ENCODE measurements around a stretch of chr1.

GRCh38 chr1:232690311-232690644 is 60.3 kb upstream of the SIPA1L2 start:
- RRBS = no CpG with 5 or more reads among the region's 7 CpGs

- RRBS = no CpG with 5 or more reads among the region's 4 CpGs
Measured at GRCh38 chr1:232951229-232951522, 765 bp downstream of the NTPCR start.

- RRBS = no CpG with 5 or more reads among the region's 8 CpGs
Measured at GRCh38 chr1:232977921-232978352, 27.5 kb downstream of the NTPCR start.

DNA sequence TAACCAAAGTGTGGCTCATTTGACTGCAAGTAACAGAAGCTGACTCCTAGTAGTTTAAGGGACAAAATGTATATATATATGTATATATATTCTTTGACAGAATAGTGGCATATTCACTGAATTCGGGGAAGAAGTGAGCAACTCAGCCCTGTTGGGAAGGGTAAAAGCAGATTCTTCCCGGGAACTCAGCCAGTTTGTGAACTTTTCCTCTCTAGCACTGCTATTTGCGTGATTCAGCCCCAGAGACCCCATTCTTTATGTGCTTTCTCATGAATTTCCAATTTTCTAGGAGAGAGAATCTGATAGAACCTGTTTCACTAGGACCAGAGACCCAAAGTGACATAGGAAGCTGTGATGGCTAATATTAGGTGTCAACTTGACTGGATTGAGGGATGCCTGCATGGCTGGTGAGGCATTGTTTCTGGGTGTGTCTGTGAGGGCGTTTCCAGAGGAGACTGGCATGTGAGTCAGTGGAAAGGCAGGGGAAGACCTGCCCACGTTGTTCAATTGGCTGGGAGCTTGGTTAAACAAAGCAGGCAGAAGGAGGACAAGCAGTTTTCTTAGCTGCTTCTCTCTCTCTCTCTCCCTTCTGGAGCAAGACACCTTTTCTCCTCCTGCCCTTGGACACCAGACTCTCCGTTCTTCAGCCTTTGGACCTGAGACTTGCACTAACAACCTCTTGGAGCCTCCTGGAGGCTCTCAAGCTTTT is 93.5 kb upstream of the KCNK1 start:
- RRBS = no CpG with 5 or more reads among the region's 6 CpGs

DNA sequence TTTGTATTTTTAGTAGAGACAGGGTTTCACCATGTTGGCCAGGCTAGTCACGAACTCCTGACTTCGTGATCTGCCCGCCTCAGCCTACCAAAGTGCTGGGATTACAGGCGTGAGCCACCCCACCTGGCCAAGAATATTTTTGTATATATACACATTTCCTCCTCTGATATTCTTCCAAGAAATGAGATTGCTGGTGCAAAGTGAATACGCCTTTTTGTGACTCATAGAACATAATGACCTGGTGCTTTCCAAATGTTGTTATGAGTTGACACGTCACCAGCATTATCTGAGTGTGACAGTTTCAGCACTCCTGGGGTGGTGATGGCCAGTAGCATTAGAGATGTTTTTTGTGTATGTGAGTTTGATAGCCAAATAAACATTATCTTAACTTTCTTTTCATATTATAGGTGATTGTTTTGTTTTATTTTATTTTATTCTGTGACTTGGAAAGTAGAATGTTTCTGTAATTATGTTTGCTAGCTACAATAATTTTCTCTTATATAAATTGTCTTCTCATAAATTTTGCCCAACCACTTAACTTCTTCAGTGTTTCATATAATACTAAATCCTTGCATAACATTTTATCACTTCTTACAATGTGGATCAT is 55.0 kb downstream of the KCNK1 start:
- RRBS = no CpG with 5 or more reads among the region's 6 CpGs

GRCh38 chr1:233672753-233673155 is 58.8 kb downstream of the KCNK1 start:
- RRBS = no CpG with 5 or more reads among the region's 6 CpGs

DNA sequence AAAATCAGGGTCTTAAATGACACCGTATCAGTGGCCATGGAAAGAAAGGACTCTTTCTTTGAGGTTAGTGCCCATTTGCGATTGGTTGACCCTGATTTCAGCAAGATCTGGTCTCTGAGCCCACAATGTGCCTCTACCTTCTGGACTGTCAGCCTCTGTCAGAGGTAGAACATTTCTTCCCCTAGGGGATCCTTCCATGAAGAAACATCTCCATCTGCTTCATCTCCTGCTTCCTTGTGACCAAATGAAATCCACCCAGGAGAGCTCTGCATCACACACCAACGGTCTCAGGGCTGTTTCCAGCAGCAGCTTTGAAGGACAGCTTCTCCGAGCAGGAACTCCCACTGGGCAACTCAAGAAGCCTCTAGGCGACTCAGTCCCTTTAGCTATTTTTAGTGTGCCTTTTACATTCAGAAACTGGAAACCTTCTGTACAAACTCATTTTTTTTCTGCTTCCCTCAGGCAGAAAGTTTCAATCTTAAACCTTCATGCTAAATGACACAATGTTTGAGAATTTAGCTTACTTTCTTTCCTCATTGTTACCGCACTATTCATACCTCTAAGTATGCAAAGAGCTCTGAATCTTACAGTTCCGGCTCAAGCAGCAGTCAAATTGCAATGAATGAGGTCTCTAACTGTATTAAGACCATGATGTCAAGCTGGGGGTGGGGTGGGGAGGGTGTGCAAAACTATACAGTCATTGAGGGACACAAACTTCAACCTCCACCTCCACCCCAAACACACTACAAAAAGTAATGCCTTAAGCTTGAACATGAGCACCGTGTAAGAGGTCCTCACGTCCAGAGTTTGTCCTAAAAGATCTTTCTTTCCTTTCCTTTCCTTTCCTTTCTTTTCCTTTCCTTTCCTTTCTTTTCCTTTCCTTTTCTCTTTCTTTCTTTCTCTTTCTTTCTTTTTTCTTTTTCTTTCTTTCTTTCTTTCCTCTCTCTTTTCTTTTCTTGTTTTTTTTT is 16.3 kb upstream of the TARBP1 start:
- RRBS = no CpG with 5 or more reads among the region's 9 CpGs

GRCh38 chr1:234503497-234504137 is 24.6 kb upstream of the TARBP1 start:
- RRBS = no CpG with 5 or more reads among the region's 3 CpGs

- RRBS = no CpG with 5 or more reads among the region's 11 CpGs
Measured at GRCh38 chr1:234520657-234521265, 41.8 kb upstream of the TARBP1 start.

DNA sequence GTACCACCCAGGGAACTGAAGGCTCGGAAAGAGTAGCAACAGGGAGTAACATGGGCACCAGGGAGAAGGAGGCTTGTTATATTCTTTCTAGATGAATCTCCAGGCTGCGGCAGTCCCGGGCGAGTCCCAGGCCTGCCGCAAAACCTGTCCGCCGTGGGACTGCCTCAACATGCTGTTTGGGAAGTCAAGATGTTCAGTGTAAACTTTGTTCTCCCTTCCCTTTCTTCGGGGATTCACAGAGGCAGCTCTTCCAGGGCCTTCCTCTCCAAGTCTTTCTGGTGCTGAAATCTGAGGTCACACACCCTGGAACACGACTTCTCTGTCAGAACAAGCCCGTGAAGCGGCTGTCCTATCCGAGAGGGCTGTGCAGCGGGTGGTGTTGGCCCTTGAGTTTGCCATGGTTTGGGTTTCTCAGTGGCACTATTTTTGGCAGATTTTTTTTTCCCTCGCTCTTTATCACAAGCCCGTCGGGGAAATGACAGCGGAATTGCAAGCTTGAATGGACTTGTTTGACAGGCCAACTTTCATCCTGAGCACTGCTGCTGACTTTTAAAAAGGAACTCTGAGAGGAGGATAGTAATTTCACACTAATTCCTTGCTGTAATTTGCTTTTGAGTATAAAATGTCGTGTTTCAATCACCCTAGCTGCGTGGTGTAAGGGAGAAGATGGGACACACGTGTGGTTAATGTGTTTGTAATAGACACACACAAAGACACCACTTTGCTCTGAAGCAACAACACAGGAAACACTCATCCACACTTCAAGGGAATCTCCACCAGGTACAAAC is 60.0 kb upstream of the TARBP1 start:
- RRBS = no CpG with 5 or more reads among the region's 20 CpGs

DNA sequence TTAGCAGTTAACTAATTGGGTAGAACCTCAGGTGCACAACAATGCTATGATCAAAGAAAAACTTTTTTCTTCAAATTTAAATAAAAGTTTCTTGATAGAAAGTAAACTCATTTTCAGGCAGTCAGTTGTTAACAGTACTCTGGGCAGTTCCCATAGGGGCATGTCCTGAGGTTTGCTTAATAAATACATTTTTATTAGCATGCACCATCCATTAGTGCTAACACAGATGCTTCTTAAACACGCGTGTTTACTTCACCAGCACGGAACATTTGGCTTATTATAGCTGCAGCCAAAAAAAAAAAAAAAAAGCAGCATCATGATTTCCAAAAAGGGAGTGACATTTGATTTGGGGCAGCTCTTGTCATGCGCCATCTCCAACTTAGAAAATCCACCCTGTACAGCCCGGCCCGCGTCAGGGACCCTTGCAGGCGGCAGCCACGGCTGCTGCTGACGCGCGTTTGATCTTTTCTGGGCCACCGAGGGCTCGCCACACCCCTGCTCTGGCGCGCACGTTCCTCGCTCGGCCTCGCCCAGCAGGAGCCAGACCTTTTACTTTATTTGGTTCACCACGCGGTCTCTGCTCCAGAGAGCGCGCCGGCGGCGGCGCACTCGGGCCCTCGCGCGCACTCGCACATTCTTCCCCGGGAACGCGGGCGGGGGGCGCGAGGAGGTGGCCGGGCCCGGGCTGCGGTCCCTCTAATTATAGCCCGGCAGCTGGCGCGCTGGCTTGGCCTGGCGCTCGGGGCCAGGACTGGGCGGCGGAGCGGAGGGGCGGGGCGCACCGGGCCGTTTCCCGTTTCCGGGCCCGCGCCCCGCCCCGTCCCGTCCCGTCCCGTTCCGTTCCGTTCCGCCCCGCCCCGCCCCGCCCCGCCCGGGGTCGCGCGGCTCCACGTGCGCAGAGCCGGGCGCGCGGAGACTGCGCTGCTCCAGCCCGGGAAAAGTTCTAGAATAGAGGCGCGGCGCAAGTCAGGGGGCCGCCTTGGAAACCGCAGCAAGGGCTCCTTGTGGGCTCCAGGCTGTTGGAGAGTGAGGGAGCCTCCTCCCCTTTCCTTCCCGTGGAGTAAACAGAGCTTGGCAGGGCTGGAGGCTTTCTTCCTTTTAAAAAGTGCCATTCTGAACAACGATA is 10.2 kb downstream of the IRF2BP2 start:
- RRBS = 2% methylated on average over 29 of the region's 89 CpGs

- RRBS = no CpG with 5 or more reads among the region's 14 CpGs
Measured at GRCh38 chr1:234642977-234643802, 33.2 kb upstream of the IRF2BP2 start.

GRCh38 chr1:234657029-234657764 is 47.2 kb upstream of the IRF2BP2 start:
- RRBS = no CpG with 5 or more reads among the region's 8 CpGs

DNA sequence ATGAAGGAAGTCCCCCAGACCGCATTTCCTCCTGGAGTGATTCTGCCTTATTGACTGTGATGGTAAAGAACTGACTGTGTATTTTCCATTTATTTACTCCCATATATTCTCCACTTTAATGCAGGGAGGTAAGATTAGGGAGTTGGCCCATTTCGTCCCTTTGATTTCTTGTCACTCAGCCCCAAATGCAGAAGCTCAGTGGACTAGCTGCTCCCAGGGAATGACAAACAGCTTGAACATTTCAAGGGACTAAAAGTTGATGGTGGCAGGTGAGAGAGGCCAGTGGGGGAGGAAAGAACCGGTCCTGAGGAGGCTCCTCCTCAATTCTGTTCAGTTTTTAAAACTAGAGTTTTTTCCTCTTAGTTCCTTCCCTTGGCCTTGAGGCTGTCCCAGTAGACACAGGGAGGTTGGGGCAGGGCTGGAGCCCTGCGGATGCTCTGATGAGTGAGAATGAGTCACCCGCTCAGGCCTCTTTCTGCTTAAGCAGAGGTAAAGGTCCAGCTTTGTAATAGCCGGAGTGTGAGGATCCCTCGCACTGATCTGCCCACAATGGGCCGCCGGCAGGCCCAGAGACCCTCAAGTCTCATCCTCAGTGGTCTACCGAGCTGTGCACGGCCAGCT is 49.4 kb upstream of the IRF2BP2 start:
- RRBS = 80% methylated on average over 2 of the region's 11 CpGs

- RRBS = no CpG with 5 or more reads among the region's 5 CpGs
Measured at GRCh38 chr1:234699983-234700539, 90.1 kb upstream of the IRF2BP2 start.

- RRBS = no CpG with 5 or more reads among the region's 21 CpGs
Measured at GRCh38 chr1:234743685-234744652, 134.0 kb upstream of the IRF2BP2 start.

DNA sequence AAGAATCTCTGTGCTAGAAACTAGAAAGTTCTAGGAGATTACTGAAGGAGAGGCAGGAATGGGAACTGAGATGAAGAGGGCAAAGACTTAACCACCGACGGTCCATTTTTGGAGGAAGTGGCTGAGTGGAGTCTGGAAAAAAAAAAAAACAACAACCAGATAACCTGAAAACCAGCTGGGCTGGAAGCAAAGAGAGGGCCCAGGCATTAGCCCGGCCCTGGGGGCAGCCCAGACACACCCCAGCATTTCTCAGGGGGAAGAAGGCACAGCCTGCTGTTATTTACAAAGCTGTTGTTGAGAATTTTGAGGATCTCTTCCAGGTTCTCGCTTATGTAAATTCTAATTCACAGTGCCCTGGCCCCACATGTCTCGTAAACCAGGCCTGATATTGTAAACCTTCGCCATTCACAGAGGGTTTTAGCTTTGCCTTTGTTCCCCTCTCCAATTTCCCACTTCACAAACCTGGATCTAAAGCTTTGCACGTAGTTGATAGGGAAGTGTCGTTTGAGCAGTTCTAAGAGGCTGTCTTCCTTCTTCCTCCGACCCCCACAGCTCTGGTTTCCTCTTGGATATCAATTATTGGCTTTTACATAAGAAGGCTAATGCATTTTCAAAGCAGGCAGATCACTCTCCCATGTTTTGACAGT is 161.8 kb upstream of the IRF2BP2 start:
- RRBS = no CpG with 5 or more reads among the region's 9 CpGs

- RRBS = no CpG with 5 or more reads among the region's 14 CpGs
Measured at GRCh38 chr1:234823270-234823888, 213.4 kb upstream of the IRF2BP2 start.

DNA sequence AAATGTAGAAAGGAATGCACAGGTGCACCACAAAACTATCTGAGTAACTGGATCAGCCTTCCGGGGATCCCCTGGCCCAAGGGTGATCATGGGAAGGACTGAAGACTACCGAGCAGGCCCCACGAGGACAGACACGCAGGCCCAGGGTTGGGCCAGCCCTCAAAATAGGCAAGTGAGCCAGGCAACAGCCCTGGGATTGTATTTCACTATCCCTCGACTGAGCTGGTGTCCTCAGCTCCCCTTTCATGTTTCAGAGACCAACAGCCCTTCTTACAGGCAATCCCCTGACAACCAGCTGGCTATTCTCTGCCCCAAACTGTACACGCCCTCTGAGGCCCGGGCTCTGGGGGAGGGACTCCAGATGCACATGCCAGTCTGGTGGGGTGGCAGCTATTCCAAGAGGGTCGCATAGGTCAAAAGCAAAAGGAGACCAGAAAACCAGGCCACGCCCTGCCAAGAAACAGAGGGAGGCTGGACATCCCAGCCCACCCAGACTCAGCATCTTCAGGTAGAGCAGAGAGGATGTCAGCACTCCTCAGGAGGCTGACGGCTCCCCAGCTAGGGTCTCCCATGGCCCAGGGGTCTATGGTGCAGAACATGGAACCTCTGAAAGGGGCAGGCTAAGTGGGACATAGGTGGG is 243.0 kb downstream of the TOMM20 start:
- RRBS = no CpG with 5 or more reads among the region's 10 CpGs

DNA sequence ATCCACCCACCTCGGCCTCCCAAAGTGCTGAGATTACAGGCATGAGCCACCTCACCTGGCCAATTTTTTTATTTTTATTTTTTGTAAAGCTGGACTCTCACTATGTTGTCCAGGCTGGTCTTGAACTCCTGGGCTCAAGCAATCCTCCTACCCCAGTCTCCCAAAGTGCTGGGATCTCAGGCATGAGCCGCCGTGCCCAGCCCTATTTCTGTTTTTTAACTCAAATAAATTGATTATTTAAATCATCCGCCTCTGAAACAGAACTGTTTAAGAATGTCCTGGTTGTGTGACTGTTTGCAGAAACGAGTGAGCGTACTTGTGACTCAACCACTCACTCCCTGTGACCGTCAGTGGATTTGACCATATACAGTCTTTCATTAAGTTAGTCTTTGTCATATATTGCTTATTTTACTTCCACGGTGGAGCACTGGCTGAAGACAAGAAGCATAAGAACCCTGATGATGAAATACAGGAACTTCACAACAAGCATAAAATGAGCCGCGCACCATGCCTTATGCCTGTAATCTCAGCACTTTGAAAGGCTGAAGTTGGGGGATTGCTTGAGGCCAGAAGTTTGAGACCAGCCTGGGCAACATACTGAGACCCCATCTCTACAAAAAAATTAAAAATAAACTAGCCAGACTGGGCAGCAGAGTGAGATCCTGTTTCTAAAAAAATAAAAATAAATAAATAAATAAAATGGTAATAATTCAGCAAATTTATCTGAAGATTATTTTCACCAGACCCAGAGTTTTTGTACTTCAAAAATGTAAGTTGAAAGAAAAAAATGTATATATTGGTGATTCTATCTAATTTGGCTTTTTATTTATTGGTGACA is 194.0 kb downstream of the TOMM20 start:
- RRBS = no CpG with 5 or more reads among the region's 10 CpGs

Data from Ishikawa (cell line).